HL-60 (cell line): ENCODE data around the gene MPND.

DNA sequence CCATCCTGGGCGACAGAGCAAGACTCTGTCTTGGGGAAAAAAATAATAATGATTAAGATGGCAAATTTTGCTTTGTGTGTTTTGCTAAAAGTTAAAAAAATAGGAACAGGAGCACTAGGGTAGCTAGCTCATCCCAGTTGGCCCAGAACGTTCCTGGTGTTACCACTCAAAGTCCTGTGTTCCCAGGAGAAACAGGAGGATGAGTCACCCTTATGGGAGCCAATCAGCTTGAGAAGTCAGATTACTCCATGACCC lies 12.8 kb downstream of the NMRK2 start:
- RRBS, result no CpG with 5 or more reads among the region's 2 CpGs

DNA sequence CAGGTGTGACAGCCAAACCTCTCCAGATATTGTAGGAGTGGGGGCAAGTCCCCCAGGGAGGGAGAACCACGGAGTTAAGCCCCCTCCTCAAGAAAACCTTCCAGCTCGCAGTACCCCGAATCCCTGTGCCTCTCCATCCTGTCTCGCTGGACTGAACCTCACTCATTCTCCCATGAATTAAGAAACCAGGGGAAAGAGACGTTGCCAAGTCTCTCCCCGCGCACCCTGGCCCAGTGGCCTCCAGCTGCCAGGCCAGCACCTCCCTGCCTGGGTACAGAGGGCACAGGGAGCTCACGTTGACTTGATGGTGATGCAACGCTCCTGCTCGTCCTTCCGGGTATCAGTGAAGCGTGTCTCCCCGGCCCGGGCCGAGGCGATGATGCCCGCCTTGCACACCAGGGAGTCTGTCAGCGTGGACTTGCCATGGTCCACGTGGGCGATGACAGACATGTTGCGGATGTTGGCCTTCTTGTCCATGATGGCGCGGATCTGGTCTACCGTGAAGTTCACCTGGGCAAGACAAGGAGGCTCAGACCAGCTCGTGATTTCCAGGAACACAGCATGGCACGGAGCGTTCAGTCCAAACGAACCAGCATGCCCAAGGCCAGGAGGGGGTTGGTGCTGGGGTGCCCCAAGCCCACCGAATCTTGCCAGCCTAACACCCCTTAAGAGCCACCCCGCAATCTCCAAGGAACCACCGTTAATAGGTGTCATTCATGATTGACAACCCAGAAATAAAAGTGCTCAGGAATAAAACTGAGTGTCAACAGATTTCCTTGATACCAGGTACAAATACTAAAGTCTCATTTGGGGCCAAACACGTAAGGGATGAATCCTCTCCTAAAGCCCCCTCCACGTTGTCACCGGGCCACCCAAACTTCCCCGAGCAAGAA lies 1.2 kb downstream of the EEF2 start:
- RRBS, result 7% methylated on average over 2 of the region's 35 CpGs

GRCh38 chr19:4045297-4045600 lies 21.4 kb downstream of the ZBTB7A start:
- RRBS, result no CpG with 5 or more reads among the region's 6 CpGs

GRCh38 chr19:4066314-4066527 lies 478 bp downstream of the ZBTB7A start:
- RRBS, result 2% methylated on average over 18 of the region's 19 CpGs

DNA sequence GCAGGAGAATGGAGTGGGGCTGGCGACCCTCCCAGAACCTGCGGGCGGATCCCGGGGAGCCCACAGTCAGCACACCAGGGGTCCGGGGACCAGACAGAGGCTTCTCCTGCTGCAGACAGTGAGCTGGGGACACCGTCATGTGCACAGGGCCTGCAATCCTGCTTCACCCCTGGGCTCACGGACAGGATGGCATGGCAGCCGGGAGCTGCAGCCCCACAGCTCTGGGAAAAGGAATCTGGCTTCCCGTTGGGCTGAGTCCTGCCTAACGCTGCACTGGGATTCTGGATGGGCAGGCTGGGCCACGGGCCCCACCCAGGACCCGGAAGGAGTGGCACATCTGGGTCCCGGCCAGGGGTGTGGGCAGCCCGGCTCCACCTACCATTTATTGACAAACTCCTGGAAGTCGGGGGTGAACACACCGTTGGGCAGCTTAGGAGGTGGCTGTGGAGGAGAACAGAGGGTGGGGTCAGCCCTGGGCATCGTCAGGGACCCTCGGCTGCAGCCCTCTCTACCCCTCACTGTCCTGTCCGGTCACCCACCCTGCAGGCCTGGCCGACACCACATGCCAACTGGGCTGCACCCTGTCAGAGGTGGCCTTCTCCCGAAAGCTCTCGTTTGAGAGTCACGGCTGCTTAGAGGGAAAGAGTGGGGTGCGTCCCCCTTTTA lies 28.4 kb upstream of the ZBTB7A start:
- RRBS, result 100% methylated on average over 1 of the region's 24 CpGs

DNA sequence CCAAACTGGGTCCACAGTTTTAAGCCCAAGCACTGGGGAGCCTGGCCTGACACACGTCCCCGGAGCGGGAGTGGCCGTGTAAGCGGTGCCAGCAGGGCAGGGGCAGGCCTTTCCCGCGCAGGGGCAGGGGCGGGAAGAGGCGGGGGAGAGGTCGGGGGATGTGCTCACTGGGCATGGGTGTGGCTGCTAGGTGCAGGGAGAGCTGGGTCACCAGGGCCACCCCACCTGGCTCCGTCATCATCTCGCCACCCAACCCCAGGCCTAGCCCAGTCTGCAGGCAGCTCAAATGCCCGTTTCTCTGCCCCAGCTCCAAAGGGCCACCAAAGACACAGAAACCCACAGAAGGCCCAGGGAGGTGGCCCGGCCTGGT lies 27.9 kb downstream of the MAP2K2 start:
- RRBS, result 100% methylated on average over 2 of the region's 14 CpGs

- RRBS, result 94% methylated on average over 11 of the region's 26 CpGs
Observed at GRCh38 chr19:4098104-4098924, 25.6 kb downstream of the MAP2K2 start.

DNA sequence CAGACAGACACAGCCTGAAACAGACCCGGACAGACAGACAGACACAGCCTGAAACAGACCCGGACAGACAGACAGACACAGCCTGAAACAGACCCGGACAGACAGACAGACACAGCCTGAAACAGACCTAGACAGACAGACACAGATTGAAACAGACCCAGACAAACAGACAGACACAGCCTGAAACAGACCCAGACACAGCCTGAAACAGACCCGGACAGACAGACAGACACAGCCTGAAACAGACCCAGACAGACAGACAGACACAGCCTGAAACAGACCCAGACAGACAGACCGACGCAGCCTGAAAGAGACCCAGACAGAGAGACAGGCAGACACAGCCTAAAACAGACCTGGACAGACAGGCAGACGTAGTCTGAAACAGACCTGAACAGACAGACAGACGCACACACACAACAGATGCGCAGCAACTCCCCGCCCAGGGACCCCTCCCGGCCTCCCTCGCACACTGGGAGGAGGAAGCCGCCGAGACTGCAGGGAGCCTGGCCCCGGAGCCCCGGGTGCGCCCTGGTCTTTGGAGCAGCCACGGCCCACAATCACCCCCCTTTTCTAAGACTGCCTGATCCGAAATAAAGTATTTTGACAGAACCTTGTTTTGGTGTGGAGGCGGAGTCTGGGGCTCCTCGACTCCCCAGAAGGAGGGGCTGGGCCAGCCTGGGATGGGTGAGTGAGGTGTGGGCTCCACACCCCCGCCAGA lies 9.8 kb downstream of the SIRT6 start:
- RRBS, result 10% methylated on average over 6 of the region's 22 CpGs

GRCh38 chr19:4197803-4198666 lies 15.5 kb downstream of the ANKRD24 start:
- RRBS, result 16% methylated on average over 48 of the region's 84 CpGs

DNA sequence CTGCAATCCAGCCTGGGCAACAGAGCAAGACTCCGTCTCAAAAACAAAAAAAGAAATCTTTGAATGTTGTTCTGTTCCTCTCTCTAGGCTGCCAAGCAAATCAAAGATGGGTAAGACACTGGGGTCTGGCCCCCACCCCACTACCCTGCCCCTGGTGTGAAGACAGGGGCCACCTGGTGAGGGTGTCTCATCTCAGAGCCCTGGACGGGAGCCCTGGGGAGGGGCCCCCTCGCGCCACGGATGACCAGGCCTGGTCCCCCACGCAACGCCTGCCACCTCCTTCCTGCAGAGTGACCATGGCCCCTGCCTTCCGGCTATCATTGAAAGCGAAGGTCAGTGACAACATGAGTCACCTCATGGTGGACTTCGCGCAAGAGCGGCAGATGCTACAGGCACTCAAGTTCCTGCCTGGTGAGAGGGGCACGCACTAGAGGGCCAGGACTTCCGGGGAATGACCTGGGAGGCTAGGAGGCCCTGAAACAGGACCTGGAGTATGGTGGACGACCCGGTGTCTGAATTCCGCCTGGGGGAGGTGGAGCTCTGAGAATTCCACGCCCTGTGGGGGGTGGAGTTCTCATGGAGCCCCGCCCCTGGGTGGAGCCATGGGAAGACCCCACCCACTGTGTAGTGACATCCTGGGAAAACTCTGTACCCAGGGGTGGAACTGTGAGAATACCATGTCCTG lies 5.9 kb downstream of the FSD1 start:
- RRBS, result 97% methylated on average over 3 of the region's 19 CpGs

- RRBS, result 5% methylated on average over 6 of the region's 61 CpGs
Observed at GRCh38 chr19:4328095-4329145, 10.2 kb downstream of the STAP2 start.

- RRBS, result 4% methylated on average over 20 of the region's 110 CpGs
Observed at GRCh38 chr19:4342915-4344010, at the start of gene MPND. TSS of gene MPND (plus strand) at chr19:4343562.

DNA sequence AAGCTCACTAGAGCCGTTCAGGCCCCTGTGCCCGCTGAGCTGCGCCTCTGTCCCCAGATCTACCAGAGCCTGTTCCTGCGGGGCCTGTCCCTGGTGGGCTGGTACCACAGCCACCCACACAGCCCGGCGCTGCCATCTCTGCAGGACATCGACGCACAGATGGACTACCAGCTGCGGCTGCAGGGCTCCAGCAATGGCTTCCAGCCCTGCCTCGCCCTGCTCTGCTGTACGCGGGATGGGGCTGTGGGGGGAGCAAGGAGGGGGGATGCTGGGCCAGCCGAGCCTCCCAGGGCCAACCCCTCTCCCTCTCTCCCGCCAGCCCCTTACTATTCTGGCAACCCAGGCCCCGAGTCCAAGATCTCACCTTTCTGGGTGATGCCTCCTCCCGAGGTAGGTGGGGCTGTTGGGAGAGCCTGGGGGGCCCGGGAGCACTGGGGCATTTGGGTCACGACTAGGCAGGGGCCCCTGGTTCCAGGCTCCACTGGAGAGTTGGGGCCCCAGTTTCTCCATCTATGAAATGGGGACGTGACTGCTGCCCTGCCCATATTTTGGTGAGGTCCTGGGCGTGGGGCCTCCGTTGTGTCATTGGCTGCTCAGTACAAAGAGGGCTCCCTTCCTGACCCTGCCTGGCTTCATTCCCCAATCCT lies 14.0 kb downstream of the MPND start:
- RRBS, result no CpG with 5 or more reads among the region's 21 CpGs

GRCh38 chr19:4375035-4376130 lies 25.0 kb downstream of the SH3GL1 start:
- RRBS, result no CpG with 5 or more reads among the region's 24 CpGs

GRCh38 chr19:4430574-4431227 lies 26.9 kb downstream of the UBXN6 start:
- RRBS, result no CpG with 5 or more reads among the region's 19 CpGs

DNA sequence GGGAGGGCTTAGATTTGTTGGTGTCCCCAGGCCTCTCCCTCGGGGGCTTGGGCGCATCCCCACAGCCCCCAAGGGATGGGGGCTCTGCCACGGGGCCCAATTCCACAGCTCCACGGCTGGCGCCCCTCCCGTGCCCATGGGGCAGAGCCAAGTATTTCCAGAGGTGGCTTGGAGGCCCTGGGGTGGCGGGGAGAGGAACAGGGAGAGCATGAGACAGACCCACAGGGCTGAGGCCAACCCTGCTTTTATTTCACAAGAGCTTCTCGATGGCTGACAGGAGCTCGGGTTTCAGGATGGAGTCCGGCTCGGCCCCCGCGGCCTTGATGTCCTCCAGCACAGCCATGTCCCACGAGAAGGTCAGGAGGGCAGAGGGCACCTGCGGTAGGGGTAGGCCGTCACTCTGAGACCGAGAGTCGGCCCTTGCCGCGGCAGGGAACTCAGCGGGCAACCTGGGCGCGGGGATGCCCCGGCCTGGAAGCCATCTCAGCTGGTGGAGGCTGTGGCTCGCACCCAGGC lies 12.3 kb downstream of the UBXN6 start:
- RRBS, result 93% methylated on average over 2 of the region's 25 CpGs

DNA sequence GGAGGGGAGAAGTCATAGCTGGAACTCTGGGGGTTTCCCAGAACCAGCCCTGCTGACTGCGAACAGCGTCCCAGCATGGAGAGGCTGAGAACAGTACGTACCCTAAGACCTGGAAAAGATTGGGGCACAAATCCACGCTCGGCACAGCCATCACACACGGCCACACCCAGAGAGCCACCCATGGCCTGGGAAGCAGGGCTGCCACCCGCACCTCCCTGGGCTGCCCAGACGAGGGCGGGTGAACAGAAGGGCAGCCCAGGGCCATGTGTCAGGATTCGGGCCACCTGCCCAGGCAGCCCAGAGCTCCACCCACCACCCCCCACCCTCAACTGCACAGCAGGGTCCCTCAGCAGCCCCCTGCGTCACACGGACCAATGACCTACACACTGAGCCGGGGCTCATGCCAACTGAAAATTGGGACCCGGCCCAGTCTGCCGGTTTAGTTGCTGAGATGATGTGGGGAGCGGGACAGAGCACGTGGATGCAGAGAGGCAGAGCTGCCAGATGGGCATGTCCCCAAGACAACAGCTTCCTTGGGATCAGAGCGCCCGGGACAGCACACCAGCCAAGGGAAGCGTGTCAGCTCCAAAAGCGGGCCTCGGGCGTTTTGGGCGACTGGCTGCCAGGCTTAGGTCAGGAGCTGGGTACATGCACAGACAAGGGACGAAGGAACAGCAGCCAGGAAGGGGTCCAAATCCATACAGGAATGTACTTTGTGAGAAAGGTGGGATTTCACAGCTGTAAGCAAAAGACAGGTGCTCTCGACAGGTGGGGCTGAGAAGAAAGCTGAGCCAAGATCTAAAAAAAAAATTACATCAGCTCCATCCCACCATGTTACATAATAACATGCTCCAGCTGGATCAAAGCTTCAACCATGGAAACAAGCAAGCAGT lies 8.3 kb downstream of the UBXN6 start:
- RRBS, result 100% methylated on average over 4 of the region's 26 CpGs

- RRBS, result no CpG with 5 or more reads among the region's 15 CpGs
Observed at GRCh38 chr19:4474505-4475121, 2.5 kb downstream of the HDGFL2 start.

DNA sequence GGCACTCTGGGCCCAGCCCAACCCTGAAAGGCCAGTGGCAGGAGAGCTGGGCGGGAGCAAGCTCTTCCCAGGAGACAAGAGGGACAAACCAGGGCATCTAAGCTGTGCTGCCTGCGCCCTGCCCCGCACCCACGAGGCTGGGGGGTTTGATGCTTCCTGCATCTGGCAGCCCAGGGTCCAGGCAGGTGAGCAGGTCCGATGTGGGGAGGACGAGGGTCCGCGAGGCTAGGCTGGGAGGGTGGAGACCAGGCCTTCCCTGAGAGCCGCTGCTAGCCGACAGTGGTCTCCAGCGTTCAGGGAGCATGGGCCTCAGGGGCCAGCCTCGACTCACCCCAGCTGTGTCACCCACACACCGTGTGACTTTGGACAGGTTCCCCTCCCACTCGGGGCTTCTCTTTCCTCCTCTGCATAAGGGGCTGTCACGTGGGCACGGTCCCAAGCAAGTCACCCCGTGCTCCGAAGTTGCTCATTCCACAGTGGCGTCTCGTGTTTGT lies 15.9 kb downstream of the PLIN4 start:
- RRBS, result no CpG with 5 or more reads among the region's 20 CpGs

GRCh38 chr19:4583758-4584948 lies 24.7 kb upstream of the SEMA6B start:
- RRBS, result 5% methylated on average over 36 of the region's 76 CpGs